Calu3 (cell line): Measurements from ENCODE around the gene MLNR.

- PRO-cap = no peak
These were observed 229 bp downstream of the ESD start for GRCh38 chr13:46796851-46797012.

GRCh38 chr13:48000625-48001155, 383 bp downstream of the SUCLA2 start:
- PRO-cap = no peak

GRCh38 chr13:48121788-48122124, 26.9 kb upstream of the MED4 start:
- PRO-cap = no peak

DNA sequence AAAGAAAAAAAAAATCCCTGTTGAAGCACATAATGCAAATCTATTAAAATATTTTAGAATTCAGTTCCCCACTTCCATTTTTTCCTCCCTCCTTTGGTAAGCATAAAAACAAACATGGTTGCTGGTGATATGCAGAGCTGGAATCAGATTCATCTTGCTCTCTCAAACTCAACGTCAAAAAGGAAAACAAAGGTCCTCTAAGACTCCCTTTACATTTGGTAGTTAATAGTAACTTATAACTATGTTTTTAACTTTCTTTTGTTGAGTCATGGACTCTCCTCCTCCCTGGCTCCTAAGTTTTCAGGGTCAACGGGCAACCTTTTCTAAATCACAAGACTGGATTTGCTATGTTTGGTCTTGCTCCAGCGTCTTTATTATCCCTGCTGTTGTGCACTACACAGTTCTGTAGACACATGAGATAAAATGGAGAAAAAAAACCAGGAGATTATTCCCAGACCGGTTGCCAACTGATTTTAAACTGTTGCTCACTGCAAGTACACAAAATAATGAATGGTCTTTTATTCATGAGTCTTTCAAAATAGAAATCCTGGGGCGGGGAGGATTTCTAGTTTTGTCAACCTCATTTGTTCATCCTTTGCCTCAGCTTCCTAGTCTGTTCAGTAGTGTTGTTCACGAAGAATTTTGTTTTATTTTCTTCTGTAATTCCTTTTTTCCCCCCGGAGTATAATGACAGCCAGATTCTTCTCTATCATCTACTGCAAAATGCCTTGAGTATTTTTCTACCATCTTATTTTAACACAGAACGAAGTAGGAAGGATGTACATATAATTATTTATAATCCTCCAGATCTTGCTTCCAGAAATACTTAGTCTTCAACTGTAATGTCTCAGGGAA, 1.8 kb upstream of the ITM2B start:
- PRO-cap = no peak

DNA sequence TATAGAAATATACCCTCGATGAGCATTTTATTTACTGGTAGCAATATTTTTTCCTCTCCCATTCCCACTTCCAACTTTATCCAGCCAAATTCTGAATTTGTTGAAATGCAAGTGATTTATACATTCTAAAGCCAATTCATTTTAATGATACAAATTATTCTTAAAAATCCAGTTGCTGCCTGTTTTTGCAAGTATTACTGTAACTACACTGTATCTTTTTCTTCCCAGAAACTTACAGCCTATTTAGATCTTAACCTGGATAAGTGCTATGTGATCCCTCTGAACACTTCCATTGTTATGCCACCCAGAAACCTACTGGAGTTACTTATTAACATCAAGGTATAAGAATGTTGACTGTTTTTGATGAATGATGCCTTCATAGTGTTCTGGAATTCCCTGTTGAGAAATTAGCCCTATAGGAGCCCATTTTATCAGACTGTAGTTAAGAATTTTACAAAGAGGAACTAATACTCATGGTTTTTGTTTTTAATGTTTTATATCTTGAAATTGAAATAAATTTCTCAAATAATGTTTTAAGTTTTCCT, 25.0 kb downstream of the ITM2B start:
- PRO-cap = no peak

- PRO-cap = unidirectional peak, plus-strand start at chr13:48410522
These were observed 2.7 kb downstream of the LPAR6 start for GRCh38 chr13:48410037-48410817.

GRCh38 chr13:48416993-48417397, 4.1 kb upstream of the LPAR6 start:
- PRO-cap = no peak

- PRO-cap = no peak
These were observed 24.6 kb upstream of the LPAR6 start for GRCh38 chr13:48437421-48438052.

DNA sequence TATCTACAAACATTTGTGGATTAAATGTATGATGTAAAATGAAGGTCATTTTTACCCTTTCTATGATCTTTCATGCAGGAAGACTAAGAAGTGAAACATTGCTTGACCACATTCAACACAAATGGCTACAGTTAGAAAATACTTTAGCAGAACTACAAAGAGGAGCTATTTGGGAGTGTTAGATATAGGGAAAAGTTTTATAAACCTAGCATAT, 55.4 kb downstream of the RCBTB2 start:
- PRO-cap = no peak

- PRO-cap = no peak
These were observed 40.1 kb downstream of the RCBTB2 start for GRCh38 chr13:48492457-48493416.

GRCh38 chr13:48596036-48596491, 57.7 kb upstream of the CYSLTR2 start:
- PRO-cap = no peak

- PRO-cap = no peak
These were observed 122.2 kb downstream of the CYSLTR2 start for GRCh38 chr13:48775959-48776375.

GRCh38 chr13:49113006-49113453, 107.1 kb upstream of the MLNR start:
- PRO-cap = no peak

DNA sequence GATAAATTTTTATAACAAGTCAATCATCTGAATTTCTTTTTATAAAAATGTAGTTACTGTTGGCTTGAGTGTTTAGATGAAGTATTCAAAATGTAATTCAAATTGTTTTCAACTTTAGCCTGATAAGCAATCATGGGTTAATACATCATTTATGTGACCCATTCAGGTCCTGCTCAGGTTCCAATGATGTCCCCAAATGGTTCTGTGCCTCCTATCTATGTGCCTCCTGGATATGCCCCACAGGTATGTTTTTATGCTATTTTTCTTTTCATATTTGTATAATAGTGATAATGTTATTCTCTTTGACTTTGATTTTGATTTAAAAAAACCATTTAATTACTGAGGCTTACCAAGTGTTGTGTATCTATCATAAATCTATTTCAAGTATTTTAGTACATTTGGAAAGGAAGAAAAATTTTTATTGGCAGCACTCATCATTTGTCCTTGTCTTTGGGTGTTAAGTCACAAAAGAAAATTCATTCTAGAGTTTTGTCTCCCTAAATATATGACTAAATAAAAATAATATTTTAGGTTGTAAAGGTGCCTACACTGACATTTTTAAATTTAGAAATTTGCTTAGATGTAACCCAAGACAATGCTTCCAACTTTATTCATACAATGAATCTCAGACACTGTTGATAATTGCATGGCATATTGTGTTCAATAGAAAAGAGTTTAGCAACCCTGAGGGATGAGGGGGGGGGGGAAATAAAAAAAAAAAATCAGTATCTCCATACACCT, 105.5 kb upstream of the MLNR start:
- PRO-cap = no peak

- PRO-cap = no peak
These were observed 29.2 kb upstream of the MLNR start for GRCh38 chr13:49190837-49191504.

- PRO-cap = bidirectional peak, plus-strand start at chr13:49220135, minus-strand start at chr13:49220045
These were observed at the start of gene MLNR for GRCh38 chr13:49219794-49220982. Gene MLNR, plus strand, starts transcription at chr13:49220338.

- PRO-cap = no peak
These were observed 45.0 kb downstream of the CDADC1 start for GRCh38 chr13:49292607-49293282.

DNA sequence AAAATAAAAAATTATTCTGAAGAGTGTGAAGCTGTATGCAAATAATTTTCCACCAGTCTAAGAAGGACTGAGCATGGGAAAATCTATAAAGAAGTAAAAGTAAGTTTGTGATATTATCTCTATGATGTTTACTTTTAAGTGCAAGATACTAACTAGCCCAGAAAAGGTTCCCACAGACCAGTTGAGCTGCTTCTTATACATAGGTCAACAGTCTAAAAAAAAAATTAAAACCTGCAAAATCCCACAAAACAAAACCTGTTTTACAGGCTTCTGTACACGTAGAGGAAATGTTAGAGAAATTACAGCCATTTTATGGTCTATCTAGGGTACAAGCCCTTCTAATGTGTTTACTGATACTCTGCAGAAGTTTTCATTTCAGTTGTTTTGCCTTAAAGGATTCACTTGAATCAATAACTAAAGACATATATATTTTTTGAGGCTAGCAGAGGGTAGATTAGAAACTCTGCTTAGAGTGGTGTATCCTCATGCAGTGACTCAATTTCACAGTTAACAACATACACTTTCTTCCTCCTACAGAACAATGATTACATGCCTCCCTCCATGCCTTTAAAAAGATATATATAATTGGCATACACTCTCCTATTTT, 44.0 kb downstream of the CAB39L start:
- PRO-cap = no peak

GRCh38 chr13:49444978-49445468, 949 bp downstream of the SETDB2 start:
- PRO-cap = bidirectional peak, plus-strand start at chr13:49445250, minus-strand start at chr13:49445159

- PRO-cap = no peak
These were observed 4.2 kb downstream of the PHF11 start for GRCh38 chr13:49499906-49500418.